Peritoneum (tissue), 1 donor: ENCODE results near the gene SPINK6.

GRCh38 chr5:142970357-142970814 lies 200.2 kb downstream of the ARHGAP26 start:
- PRO-cap = no peak

GRCh38 chr5:142993778-142994384 lies 223.7 kb downstream of the ARHGAP26 start:
- PRO-cap = no peak

GRCh38 chr5:143002050-143003227 lies 232.3 kb downstream of the ARHGAP26 start:
- PRO-cap = no peak

- PRO-cap = no peak
These were observed 267.7 kb downstream of the NR3C1 start for GRCh38 chr5:143135694-143136265.

DNA sequence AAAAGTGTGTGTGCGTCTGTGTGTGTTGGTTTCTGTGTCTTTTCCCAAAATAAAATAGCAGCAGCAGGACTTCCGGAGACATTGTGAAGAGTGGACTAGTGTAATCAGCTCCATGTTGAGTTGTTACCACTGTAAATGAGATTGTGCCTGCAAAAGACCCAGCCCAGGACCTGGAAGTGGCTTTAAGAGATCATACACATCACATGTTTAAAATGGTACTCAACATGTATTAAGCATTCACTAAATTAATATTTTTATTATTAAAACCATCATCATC lies 189.3 kb downstream of the NR3C1 start:
- PRO-cap = no peak

DNA sequence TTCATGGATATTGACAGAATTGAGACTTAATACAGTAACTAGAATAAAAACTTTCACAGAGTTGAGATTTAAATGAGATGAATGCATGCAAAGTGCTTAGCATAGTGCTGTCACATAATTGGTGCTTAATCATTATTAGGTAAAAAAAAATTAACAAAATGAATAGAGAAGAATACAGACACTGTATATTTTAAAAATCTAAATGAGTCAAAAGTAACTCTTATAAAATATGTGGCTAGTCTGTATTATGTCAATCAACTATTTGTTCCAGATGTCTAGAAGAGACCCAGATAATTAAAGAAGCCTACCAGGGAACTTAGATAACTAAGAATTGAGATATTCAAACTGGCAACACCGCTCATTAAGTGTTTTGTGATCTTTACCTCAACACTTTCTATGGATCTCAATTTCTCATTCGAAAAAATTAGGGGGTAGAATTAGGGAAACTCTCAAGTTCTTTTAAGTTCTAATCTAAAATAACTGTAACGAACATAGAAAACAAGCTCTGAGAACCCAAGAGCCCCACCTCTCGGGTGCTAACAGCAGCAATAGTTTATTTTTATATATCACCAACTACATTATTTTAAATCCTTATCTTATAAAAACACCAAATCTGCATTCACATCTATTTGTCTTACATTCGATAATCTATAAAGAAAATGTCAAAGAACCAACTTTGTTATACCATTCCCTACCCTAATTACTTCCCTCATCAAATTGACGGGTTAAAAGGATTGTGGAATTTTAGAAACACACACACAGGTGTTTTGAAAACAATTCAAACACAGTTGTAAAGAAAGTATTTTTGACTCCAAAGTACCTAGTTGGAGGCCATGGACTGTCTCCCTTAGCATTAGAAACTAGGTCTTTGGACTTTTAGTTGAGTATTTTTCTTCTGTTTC lies 10.6 kb downstream of the NR3C1 start:
- PRO-cap = no peak

DNA sequence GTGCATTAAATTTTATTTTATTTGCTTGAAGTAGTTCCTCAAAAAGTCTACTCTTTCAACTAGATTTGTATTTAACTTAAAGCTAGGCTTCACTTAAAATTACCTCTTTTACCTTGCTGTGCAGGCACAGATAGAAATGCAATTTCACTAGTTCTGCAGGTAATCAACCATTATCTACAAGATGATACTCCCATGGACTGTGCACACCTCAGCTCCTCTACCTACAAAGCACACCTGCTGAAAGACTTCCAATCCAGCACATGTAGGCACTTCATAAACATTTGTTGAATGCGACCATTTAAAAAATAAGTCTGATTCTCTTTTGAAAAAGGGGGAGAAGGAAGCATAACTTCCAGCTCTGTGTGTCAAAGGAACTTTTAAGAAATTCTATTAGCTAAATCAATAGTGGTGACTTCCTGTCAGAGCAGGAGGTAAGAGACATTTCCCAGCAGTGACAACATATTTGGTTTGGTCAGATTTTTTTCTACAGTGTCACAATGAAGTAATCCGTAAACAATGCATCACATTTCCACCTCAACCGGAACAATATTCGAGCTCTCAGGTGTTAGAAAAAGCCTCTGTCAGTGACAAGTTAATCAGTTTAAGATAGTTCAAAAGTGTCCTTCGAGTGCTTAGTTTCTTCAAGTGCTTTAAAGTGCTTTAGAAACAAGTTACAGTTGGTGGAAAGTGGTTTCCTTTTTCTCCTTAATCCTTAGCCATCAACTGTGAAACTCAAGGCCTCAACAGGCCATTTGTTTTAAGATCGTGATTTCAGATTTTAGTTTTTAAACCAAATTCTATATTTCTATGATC lies 182.2 kb upstream of the HMHB1 start:
- PRO-cap = no peak

GRCh38 chr5:143887103-143887648 lies 75.2 kb downstream of the HMHB1 start:
- PRO-cap = no peak

DNA sequence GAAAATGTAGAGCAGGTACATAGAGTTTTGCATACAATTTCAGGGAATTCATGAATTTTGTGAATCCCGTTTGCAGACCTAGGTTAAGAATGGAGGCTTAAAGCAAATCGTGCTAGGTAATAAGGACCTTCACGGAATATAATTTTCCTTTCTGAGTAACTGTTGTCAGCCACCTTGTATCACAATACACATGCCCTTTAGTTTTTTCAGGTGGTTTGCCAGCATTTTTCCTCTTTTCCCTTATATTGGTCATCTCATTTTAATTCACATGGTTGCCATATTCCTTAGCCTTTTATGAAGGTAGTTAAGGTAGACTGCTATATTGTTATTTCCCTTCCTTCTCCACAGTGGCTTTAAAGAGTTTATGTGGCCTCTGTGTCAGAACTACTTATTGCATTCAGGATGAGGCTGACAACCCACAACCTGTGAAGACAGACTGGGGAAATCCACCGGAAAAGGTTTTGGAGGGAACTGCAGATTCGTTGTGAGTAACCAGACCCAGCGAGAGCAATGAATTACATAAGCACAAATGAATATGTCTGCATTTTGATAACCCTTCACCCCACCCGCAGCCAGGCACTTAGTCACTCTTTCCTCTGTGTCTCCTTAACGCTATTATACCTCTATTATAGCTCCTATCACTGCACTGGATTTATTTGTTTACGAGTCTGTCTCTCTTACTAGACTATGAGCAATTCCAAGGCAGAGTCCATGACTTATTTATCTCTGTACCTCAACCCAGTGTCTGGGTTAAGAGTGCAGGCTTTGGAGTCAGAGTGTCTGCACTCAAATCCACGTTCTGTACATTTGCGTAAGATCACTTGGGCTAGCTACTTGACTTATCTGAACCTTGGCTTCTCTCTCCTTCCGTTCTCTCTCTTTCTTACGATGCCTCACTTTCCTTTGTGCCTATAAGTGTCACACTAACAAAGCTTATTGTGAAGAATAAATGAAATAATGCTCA lies 19.1 kb downstream of the KCTD16 start:
- PRO-cap = no peak

DNA sequence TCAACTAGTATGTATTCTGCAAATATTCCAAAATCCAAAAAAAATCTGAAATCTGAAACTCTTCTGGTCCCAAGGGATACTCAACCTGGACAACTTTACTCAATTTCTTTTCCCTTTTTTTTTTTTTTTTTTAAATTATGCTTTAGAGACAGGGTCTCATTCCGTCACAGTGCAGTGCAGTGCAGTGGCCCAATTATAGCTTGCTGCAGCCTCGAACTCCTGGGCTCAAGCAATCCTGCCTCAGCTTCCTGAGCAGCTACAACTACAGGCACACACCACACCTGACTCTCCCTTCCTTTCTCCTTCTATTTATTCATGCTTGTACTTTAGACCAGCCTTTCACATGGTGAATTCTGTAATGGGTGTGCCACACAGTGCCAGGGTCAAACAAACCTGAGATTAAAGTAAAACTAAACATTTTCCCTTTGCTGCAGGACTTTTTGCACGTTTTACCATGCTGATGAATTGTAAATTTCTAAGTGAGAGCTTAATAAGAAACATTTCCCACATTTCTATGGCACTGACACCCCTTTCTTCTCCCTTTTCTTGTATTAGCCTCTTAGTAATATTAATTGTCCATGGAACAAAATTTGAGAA lies 7.9 kb downstream of the SH3RF2 start:
- PRO-cap = no peak

DNA sequence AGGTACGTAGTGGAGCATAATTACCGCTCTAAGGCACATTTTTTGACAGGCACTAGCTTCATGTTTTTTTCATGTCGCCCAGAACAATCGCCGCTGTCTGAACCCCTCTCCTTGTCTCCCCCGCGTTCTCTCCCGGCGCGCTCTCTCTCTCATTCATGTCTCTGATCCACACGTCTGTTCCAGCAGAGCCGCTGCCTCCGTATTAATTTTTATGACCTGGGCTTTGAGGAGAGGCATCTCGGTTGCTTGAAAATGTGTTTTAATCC lies 525 bp downstream of the POU4F3 start:
- PRO-cap = no peak

GRCh38 chr5:146470776-146471403 lies 23.8 kb downstream of the TCERG1 start:
- PRO-cap = no peak

- PRO-cap = no peak
These were observed 26.9 kb downstream of the TCERG1 start for GRCh38 chr5:146474010-146474357.

DNA sequence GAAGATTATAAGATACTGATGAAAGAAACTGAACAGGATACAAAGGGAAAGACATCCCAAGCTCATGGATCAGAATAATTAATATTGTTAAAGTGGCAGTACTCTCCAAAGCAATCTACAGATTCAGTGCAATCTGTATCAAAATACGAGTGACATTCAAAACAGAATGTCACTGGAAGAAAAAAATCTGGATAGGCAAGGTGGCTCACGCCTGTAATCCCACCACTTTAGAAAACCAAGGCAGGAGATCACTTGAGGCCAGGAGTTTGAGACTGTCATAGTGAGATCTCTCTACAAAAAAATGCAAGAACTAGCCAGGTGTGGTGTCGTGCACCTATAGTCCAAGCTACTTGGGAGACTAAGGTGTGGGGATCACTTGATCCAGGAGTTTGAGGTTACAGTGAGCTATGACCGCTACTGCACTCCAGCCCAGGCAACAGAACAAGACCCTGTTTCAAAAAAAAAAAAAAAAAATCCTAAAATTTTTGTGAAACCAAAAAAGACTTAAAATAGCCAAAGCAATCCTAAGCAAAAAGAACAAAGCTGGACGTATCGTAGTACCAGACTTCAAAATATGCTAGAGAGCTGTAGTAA lies 28.6 kb downstream of the GPR151 start:
- PRO-cap = no peak

DNA sequence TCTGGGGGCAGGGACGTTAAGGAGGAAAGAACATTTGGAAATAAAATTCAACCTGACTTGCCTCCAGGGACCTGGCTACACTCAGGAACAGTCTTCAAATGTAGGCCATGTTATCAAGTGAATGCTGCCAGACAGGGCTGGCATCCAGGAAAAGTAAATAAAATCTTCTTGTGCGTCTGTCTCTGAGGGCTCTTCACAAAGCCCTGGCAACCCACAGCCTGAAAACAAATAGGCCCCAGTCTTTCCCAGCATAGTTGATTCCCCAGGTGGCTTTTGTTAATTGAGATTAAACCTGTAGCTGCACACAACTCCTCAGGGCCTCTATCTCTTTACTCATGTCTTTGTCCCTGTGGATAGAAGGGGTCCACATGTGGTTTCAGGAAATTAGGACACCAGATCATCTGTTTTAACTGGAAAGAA lies 55.5 kb downstream of the STK32A start:
- PRO-cap = no peak

GRCh38 chr5:147382507-147383153 lies 127.2 kb downstream of the DPYSL3 start:
- PRO-cap = no peak

DNA sequence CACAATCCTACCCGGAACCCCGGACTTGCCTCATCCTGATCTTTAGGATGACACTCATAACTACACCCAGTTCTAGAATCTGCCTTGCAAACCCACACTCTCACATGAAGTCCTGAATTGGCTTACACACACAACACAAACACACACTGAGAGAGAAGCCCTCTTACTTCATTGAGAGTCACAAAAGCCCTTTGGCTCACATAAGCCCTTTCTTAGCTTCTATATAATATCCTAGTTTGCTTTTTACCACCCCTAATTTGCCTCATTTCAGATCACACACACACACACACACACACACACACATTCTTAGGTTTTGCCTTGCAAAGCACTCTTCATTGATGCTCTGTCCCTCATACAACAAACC lies 577 bp upstream of the DPYSL3 start:
- PRO-cap = no peak

DNA sequence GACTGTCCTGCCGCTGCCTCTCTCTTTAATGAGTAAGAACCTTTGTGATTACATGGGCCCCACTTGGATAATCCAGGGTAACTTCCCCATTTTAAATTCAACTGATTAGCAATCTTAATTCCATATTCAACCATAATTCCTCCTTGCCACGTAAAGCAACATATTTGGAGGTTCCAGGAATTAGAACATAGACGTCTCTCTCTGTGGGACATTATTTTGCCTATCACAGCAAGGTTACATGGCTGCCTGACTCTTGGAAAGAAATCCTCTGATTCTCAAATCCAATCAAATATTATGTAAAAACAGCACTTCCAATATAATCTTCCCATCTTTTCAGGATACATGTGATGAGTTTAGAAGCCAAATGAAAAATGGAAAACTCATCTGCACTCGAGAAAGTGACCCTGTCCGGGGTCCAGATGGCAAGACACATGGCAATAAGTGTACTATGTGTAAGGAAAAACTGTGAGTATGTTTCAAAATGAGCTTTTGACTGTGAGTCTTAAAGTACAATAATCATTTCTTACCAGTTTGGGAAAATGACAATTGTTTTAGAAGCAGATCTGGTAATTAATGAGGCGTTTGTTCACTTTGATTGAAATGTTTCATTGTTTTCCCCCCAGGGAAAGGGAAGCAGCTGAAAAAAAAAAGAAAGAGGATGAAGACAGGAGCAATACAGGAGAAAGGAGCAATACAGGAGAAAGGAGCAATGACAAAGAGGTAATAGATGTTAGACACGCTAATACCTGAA lies 48.5 kb upstream of the SPINK14 start:
- PRO-cap = no peak

DNA sequence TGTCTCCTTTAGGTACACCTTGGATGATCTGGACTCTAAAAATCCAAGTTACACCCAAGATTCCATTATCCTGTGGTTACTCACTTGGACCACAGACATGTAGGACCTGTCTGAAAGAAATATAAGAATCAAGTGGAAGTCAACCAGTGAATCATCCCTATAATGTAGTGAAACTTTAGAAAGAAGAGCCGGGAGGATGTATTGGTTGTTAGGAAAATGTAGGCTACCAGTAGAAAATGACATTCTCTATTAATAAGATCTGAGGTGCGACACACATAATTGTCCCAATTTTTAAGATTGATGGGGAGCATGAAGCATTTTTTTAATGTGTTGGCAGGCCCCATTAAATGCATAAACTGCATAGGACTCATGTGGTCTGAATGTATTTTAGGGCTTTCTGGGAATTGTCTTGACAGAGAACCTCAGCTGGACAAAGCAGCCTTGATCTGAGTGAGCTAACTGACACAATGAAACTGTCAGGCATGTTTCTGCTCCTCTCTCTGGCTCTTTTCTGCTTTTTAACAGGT lies at the start of gene SPINK6:
TSS of gene SPINK6 (plus strand) at position 413 of the 527 bp plus-strand sequence.
- PRO-cap = no peak

GRCh38 chr5:148384103-148385013 lies 600 bp downstream of the FBXO38 start:
- PRO-cap = no peak